ENCODE measurements around a stretch of chr17.

DNA sequence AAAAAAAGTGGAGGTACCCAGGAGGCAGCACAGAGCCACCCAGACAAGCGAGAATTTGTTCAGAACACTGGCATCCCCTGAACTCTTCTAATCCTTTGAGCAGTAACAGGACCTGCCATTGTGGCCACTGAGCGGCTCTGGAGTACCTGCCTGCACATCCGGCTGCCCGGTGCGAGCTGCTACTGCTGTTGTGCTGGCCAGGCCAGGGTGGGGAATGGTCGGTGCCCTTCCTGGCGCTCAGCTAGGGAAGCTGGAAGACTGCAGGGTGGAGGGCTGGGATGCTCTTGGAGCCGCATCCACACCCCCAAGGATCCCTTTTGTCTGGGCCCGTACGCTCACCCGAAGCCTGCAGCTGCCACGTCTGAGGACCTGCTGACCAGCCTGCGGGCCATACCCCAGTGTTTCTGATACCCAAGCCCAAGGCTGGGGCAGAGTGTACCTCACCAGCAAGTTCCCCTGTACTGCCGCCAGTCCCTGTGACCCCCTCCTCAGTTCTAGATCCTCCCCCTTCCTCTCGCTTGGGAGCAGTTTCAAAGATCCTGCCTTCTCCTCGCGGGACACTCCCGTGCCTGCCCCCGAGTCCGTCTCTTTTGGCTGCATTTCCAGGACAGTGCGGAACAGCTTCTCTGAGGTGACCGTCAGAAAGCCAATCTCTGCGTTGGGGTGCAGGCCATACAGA lies 49.7 kb downstream of the PGS1 start:
- PRO-cap = no peak

DNA sequence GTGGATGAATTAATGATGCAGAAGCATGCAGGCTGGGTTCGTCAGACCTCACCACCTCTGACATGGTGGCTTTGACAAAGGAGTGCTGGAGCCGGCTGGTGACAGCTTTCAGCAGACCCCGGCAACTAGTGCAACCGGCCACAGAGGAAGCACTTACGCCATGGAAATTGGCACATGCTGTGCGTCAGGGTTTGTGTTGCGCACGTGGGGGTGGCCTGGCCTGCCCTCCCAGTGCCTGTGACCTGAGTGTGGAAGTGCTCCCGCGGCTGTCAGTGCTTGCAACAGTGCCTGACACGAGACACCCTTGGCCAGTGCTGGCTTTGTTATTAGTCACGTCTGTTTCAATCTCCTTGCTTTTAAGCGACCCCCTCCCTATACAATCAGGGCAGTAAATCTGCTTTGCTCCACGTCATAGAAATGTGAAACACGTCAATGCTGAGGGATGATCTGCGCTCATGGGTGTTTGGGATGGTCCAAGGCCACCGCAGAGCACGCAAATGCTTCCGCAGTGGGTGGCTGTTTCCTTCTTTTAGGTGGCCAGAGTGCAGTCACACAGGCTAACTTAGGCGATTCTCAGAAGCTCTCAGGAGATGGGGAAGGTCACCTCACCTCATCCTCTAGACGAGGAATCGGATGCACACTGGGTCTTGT lies 64.3 kb downstream of the PGS1 start:
- PRO-cap = no peak

DNA sequence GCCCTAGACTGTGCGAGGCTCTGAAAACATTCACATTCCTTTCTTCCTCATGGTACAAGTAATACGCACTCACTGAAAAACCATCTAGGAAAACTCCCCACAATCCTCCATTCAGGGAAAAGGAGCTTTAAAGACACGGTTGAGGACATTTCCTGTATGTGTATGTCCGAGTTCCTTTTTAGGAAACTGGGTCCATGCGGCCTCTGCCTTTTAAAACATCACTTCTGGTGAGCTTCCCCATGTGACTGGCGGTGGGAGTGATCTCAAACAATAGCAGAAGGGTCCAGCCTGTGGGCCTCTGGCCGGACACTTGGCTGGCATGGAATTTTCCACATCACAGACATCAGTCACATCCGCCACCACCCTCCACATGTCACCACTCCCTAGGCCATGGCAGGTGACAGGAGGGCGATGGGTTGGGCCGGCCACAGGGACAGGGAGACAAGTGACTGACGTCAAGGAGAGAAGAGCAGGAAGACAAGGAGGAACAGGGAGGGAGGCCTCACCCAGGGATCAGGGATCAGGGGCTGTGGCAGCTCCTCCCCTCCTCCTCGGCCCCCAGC lies 83.8 kb downstream of the DNAH17 start:
- PRO-cap = no peak

DNA sequence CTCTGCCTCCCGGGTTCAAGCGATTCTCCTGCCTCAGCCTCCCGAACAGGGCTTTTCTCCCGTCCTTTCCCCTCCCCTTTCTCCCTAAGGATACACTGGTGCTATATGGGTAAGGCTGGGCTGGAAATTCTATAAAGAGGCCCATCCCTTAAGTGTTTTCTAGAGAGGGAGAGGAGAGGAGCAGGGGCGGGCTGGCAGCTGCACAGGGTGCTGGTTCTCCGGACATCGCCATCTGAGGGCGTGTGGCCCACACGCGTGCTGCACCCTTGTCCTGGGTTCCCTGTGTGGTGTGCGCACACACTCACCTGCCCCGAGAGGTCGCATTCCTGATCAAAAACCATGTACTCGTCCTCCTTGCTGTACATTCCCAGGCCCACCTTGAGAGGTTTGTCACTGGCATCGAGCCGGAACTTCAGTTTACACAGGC lies 72.2 kb downstream of the DNAH17 start:
- PRO-cap = no peak

- PRO-cap = no peak
These were observed 54.5 kb upstream of the DNAH17 start for GRCh38 chr17:78631515-78632228.

GRCh38 chr17:78678148-78678915 lies 101.1 kb upstream of the DNAH17 start:
- PRO-cap = no peak

DNA sequence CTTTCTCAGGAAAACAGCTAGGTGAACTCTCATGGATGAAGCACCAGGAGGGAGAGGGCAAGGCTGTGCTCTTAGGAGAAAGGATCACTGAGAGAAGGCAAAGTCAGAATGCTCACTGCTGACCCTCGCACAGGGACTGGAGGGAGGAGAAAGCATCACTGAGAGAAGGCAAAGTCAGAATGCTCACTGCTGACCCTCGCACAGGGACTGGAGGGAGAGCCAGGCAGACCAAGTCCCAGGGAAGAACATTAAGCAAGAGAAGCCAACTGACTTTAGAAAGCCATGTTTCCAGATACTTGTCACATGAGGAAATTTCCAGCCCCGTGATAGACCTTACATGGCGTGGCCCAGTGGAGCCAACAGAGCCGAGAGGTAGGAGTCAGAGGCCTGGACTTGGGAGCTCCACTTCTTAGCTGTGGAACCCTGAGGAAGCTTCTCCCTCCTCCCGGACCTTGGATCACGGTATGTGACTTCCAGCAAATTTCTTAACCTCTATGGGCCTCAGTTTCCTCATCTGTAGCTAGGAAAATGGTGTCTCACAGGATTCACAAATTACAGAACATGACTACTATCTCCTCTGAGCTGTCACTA lies 102.2 kb upstream of the DNAH17 start:
- PRO-cap = no peak

GRCh38 chr17:78722821-78724248 lies 58.7 kb downstream of the CYTH1 start:
- PRO-cap = unidirectional peak, minus-strand start at chr17:78723566

DNA sequence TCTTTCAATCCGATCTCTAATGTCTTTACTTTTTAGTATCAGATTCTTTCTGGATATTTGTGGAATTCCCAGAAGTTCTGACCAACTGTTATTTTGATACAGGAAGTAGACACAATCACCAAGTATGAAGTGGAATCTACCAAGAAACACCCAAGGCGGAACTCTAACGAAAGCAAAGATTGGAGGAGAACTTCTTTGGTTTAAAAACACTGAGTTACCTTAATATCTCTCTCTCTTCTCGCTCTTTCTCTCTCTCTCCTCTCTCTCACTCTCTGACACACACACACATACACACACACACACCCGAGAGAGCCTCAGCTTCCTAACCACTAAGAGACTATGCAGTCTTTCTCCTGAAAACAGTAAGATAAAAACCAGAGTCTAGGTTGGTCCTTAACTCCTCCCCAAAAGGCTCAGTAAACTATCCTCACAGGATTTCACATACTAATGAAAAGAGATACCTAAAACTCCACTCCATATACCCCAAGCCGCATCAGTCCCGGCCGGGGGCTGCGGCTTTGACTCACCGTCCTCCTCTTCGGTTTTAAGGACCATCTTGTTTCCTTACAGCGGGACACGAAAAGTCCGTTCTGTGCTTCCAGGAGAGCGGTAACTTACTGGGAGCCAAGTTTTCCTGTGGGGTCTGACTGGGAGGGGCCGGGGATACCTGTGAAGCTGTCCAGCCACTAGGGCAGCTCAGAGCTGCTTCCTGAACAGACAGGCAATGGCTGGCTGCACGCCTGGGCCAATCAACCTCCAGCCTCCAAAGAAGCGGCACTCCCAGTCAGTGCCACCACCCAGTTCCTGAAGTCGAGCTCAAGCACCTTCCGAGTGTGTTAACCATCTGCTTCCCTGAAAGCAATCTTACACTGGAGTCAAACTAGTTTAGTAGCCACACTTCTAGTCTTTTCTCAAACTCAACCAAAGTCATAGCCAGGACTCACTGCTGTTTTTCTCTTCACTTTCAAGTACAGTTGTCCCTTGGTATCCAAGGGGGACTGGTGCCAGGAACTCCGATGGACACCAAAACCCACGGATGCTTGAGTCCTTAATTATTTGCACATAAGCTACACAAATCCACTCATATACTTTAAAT lies 45.6 kb downstream of the CYTH1 start:
- PRO-cap = no peak

- PRO-cap = no peak
These were observed 3.8 kb upstream of the CYTH1 start for GRCh38 chr17:78785979-78786234.

- PRO-cap = no peak
These were observed 24.3 kb upstream of the CYTH1 start for GRCh38 chr17:78806405-78806815.

GRCh38 chr17:78883602-78884249 lies 19.3 kb downstream of the CEP295NL start:
- PRO-cap = bidirectional peak, plus-strand start at chr17:78884009, minus-strand start at chr17:78883817

DNA sequence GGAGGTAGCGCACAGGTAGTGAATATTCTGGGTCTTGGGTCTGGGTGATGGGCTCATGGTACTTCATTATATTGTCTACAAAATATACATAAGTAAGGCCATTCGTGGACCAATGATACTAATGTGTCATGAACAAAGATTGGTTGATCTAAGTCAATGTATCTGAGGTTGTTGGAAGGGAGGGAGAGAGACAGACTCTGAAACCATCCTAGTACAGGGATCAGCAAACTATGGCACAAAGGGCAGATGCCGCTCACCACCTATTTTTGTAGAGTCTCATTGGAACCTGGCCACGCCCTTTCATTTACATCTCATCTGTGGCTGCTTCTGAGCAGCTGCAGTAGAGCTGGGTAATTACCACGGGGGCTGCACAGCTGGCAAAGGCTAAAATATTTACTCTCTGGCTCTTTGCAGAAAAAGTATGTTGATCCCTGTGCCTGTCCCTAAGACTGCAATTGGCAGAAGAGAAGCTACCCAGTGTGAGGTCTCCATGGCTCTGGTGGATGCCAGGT lies 14.2 kb downstream of the CEP295NL start:
- PRO-cap = no peak

GRCh38 chr17:79006004-79006612 lies 3.5 kb downstream of the CANT1 start:
- PRO-cap = no peak

GRCh38 chr17:79086281-79086919 lies 11.8 kb downstream of the ENGASE start:
- PRO-cap = no peak

GRCh38 chr17:79340336-79341194 lies 265.9 kb downstream of the ENGASE start:
- PRO-cap = no peak

DNA sequence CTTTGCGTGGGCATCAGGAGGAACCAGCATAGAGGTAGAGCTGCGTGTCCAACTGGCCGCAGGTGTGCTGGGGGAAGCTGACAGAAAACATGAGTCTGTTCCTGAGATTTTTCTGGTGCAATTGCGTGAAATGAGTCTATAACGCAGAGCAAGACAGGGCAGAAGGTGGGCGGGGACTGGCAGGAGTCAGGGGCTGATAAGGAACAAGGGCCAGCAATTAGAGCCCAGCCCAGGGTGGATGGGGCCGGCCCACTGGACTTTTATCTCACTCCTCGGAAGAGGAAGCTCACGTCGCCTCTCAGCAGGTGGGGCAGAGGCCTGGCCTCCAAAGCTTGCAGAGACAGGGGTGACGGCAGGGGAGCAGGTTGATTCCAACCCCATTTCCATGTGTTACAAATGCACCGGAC lies 238.1 kb downstream of the RBFOX3 start:
- PRO-cap = no peak

DNA sequence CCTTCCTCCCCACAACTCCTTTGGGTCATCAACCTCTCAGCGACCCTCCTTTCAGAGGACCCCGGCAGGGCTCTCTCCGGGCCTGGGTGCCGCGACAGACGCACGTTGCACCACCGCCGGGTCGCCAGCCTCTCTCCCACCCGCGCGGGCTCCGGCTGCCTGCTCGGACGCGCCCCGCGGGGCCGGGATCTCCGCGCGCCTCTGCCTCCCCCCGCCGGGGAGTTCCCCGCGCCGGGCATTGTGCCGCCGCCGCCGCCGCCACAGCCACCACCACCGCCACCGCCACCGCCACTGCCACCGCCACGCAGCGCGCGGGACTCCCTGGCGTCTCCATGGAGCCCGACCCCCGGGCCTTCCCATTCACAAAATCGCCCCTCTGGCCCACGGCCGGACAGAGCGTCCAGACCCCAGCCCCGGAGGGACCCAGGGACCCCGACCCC lies 638 bp downstream of the RBFOX3 start:
- PRO-cap = no peak

DNA sequence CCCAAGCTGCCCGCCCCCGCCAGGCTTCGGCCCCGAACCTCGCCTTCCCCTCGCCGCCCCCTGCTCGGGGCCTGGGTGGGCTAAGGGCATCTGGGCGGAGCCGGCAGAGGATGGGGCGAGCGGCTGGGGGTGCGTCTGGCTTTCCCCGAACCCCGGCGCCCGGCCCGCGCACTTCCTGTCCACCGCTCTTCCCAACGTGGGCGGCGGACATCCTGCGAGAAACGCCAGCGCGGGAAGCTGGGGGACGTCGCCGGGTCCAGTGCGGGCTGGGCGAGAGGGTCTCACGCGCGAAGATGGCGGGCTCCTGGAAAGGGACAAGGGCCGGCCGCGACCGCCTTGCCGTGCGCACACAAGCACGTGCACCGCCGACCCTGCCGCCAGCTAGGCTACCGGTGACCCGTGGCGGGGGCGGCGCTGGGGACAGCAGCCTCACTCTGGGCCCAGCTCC lies 1.2 kb upstream of the CBX8 start:
- PRO-cap = no peak

GRCh38 chr17:79810286-79810603 lies 13.4 kb upstream of the CBX8 start:
- PRO-cap = no peak